ENCODE data around the gene PAK1IP1.

DNA sequence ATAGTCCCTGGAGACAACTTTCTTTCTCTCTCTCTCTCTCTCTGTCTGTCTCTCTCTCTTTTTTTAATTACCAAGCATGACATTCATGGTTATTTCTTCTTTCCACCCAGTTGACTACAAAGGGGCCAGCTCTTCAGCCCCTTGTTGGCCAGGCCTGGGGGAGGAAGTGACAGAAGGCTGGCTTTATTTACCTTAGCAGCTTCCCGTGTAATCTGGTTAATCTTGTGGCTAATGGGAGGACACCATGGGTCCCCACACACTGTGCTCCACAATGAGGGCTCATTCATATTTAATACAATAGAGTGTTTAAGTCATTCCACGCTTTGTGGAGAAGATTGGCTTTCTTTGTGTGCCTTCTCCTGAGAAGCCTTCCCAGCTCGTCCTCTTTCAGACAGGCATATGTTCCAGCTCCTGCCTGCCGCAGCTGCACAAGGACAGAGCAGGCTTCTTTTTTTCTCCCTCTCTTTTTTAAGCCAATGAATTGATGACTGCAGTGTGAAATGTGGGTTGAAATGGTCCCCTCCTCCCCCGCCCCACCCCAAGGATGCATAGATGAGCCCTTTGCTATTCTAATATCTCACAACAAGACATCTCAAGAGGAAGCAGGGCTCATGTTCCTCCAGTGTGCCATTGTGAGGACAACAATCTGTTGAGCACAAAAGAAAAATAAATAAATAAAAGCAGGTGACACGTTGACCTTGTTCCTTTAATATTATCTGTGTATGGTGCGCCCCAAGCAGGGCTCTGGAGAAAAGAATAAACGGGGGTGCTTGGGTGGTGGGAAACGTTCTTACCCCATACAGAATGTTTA is 958.5 kb downstream of the TFAP2A start:
- PRO-cap, result no peak
- RRBS, 2 experiments, result no CpG with 5 or more reads among the region's 9 CpGs

DNA sequence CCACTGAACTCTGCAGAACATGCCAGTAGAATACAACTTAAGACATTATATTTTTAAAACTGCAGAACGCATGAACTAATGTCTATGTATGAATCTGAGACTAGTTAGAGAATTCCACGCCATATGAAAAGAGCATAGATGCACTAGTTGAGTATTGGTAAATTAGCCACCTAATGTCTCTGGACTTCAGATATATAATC is 654.4 kb downstream of the TFAP2A start:
- PRO-cap, result no peak
- RRBS, 2 experiments, result no CpG with 5 or more reads among the region's 2 CpGs

GRCh38 chr6:9810512-9811037 is 604.3 kb downstream of the TFAP2A start:
- PRO-cap, result no peak
- RRBS, 2 experiments, result no CpG with 5 or more reads among the region's 16 CpGs

- PRO-cap, result no peak
Observed at GRCh38 chr6:10189476-10189719, 225.5 kb downstream of the TFAP2A start.

DNA sequence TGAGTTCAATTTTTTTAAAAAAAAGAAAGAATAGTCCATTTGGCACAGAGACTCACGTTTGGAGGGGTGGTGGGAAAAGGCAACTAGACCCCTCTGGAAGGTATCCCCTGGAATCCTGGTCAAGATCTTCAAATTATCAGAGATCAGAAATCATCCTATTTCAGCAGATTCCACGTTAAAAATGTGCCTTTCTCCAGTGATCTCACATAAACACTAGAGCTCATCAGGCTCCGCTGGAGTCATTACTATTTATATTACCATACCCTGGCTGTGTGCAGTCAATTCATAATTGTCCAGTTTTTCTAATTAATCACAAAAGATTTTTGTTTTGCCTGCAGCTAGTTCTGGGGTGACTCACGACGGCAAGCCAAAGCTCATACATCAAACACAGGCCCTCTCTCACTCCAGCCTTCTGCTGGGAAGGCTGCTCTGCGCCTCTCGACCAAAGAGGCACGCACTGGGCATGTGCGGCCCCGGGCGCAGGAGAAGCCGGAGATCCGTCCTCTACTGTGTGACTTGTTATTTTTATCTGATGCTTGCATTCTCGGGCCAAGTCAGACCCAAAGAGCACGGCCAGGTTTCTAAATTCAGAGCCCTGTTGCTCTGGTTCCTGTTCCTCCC is 98.7 kb downstream of the TFAP2A start:
- PRO-cap, result no peak
- RRBS, 2 experiments, result no CpG with 5 or more reads among the region's 15 CpGs

DNA sequence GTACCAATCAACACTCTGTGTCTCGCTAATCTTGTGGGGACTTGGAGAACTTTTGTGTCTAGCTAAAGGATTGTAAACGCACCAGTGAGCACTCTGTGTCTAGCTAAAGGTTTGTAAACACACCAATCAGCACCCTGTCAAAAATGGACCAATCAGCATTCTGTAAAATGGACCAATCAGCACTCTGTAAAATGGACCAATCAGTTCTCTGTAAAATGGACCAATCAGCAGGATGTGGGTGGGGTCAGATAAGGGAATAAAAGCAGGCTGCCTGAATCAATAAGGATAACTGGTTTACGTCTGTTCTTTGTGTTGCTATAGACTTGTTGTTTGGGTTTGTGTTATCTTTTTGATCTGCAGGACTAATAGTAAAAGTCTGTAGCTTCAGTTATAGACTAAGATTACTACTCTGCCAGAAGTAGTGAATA is 29.2 kb upstream of the GCNT2 start:
- PRO-cap, result no peak
- RRBS, 2 experiments, result no CpG with 5 or more reads among the region's 3 CpGs

GRCh38 chr6:10518921-10519327 is 2.2 kb upstream of the GCNT2 start:
- PRO-cap, result unidirectional peak, plus-strand start at chr6:10519115
- RRBS, 2 experiments, result no CpG with 5 or more reads among the region's 3 CpGs

- PRO-cap, result no peak
- RRBS, 2 experiments, result no CpG with 5 or more reads among the region's 8 CpGs
Observed at GRCh38 chr6:10559166-10560064, 38.3 kb downstream of the GCNT2 start.

DNA sequence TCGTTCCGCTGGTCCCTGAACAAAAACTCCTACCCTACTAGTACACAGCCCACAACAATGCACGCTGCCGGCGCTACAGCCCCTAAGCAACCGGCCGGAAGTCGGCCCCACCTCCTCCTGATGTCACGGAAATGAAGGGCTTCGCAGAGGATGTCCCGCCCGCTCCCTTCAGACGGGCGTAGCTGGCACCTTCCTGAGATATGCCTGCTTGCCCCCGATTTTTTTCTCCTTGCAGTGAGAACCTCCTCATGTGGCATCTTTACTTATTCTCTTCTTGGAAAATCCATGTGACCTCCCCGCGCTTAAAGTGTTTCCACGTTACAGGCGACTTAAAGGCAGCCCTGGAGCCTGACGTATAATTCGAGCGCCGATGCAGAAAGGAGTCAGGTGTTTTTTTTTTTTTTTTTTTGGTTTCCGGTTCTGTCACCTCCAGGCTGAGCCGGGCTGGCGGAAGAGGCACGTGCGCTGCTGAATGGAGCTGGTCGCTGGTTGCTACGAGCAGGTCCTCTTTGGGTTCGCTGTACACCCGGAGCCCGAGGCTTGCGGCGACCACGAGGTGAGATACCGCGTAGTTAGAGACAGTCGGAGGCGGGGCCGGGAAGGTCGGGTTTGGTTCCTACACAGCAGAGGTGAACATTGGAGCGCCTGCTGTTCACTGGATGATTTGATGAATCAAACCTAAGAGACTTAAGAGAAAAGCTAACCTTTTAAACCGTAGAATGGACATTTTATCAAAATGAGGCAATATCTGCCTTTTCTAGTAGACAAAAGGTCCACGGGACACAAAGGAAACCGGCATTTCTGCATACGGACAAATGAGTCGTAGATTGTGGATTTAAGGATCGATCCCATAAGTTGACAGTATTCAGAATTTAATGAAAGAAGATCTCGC is at the start of gene PAK1IP1:
PAK1IP1 (plus strand) TSS at position 459 of the 892 bp plus-strand sequence.
- PRO-cap, result bidirectional peak, plus-strand start at position 575 of the sequence, minus-strand start at position 119 of the sequence
- RRBS, 2 experiments, result 1 to 2% methylated on average over 16 of the region's 50 CpGs

GRCh38 chr6:10792095-10792807 is 44.6 kb downstream of the TMEM14B start:
- PRO-cap, result no peak
- RRBS, 2 experiments, result no CpG with 5 or more reads among the region's 6 CpGs

DNA sequence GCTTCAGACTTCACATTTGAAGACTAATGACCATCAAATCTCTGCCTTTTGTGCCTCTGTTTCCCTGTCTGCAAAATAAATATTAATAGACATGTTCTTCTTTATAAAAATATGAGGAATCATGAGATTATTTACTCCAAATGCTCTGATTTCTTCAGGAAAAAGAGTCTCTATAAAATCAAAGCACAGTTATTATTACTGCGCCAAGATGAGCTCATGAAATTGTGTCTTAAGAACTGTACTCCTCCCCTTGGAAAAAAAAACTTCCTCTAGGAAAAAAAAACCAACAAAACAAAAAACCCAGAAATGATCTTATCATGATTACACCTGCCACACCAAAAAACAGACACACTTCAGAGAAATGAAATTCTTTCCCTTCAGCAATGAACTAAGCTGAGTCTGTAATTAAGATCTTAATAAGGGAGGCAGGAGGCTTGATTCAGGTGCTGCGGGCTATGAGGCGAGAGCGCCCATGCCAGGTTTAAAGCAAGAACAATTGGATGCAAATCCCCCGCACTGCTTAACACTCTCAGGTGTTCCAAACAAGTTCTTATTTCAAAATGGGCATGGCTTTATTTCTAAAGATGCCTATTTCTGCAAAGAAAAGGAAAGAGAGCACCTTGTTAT is 9.1 kb downstream of the NEDD9 start:
- PRO-cap, result no peak
- RRBS, 2 experiments, result no CpG with 5 or more reads among the region's 5 CpGs

- PRO-cap, result no peak
- RRBS, 2 experiments, result no CpG with 5 or more reads among the region's 3 CpGs
Observed at GRCh38 chr6:11231356-11232010, 985 bp downstream of the NEDD9 start.

DNA sequence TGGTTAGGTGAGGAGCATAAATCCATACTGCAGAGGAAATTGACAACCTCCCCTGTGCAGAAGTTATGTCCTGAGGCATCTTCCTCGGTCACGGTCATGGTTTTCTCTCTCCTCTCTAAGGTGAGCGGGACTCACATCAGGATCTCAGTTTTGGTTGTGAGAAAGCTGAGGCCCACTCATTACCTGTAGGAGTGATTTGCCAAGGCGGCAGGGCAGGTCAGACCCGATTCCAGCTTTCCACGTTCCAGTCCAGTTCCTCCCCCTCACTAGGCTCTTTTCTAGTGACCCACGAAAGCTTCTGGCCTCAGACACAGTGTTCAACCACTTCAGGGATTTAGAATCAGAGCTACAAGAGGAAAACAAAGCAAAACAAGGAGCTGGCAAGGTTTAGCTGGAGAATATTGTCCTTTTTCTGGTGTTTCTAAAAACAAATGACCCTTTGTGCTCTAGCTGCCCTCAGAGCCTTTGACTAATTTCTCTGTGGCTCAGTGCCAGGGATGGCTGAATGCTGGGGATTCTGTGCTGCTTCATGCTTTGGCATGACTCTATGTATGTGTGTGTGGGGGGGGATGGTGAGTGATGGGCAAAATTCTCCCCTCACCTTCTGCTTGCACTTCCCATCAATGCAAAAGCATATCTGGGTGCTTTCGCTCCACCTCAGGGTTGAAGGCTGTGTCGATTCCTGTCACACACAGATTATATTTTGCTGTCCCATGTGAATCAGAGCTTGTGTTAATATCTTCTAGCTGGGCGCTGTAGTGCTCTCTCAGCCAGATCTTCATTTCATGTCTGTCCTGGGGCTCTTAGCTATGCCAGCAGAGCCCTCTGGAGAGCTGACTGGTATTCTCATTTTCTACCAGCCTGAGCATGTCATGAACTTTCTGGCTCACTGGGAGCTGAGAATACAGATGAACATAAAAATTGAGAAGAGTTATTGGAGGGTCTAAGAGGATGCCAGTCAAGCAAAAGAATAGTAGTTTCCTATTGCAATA is 19.2 kb upstream of the NEDD9 start:
- PRO-cap, result no peak
- RRBS, 2 experiments, result no CpG with 5 or more reads among the region's 10 CpGs

- PRO-cap, result no peak
- RRBS, 2 experiments, result no CpG with 5 or more reads among the region's 10 CpGs
Observed at GRCh38 chr6:11430022-11430607, 107.4 kb upstream of the TMEM170B start.

- PRO-cap, result no peak
- RRBS, 2 experiments, result no CpG with 5 or more reads among the region's 6 CpGs
Observed at GRCh38 chr6:11434641-11435261, 102.8 kb upstream of the TMEM170B start.

- PRO-cap, result no peak
- RRBS, 2 experiments, result no CpG with 5 or more reads among the region's 16 CpGs
Observed at GRCh38 chr6:11473031-11473795, 64.3 kb upstream of the TMEM170B start.

DNA sequence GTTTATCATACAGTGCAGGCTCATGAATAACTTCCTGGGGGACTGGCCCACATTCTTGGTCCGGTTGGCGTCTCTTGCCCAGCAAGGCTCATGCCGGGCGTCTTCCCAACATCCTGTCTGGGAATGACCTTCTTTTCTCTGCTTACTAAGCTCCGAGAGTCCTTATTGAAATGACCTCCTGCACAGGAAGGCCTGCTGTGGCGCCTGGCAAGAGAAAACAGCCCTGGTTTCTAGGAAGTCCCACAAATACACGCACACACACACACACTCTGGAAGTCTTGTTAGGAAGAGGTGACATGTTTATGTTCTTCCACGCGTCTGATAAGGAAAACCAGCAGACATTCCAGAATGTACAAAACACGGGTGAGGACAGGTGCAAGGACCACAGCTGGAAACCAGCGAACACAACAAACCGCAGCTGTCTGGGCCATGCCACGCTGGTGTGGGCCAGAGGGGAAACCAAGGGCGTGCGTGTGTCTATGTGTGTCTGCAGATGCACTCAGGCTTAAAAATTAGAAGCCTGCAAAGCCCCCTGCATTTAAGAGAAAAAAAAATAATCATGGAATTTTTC is 72.1 kb downstream of the TMEM170B start:
- PRO-cap, result no peak
- RRBS, 2 experiments, result no CpG with 5 or more reads among the region's 15 CpGs

DNA sequence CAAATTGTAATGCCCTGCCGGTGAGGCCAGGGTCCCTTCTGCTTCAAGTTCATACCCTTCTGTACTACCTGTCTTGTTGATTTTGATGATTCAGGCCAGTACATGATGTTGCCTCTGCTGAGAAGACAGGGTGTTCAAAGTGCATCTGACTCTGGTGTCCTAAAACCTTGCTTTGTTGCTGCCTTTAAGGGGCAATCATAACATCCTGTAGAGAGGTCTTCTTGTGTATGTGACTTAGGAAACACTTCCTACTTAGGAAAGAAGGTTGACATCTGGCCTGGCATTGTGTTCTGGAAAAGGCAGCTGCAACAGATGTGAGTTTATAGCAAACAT is 113.2 kb downstream of the TMEM170B start:
- PRO-cap, result no peak
- RRBS, 2 experiments, result no CpG with 5 or more reads among the region's 1 CpG

GRCh38 chr6:11711655-11712206 is 66.9 kb downstream of the ADTRP start:
- PRO-cap, result no peak
- RRBS, 2 experiments, result no CpG with 5 or more reads among the region's 9 CpGs

GRCh38 chr6:11728207-11728861 is 50.3 kb downstream of the ADTRP start:
- PRO-cap, result no peak
- RRBS, 2 experiments, result no CpG with 5 or more reads among the region's 9 CpGs

Measured in astrocyte (in vitro differentiated cells and primary cell).